Penis (tissue), 1 donor: Measurements from ENCODE around the gene HSPA13.

GRCh38 chr21:5065171-5065866 is 5456.1 kb upstream of the TPTE start:
- PRO-cap: no peak

GRCh38 chr21:5104614-5105026 is 5416.8 kb upstream of the TPTE start:
- PRO-cap: no peak

- PRO-cap: no peak
These were observed 4410.0 kb upstream of the TPTE start for GRCh38 chr21:6111362-6111764.

- PRO-cap: no peak
These were observed 1529.9 kb upstream of the TPTE start for GRCh38 chr21:8991358-8991936.

GRCh38 chr21:8991937-8992922 is 1529.2 kb upstream of the TPTE start:
- PRO-cap: no peak

- PRO-cap: no peak
These were observed 1523.4 kb upstream of the TPTE start for GRCh38 chr21:8997873-8998540.

DNA sequence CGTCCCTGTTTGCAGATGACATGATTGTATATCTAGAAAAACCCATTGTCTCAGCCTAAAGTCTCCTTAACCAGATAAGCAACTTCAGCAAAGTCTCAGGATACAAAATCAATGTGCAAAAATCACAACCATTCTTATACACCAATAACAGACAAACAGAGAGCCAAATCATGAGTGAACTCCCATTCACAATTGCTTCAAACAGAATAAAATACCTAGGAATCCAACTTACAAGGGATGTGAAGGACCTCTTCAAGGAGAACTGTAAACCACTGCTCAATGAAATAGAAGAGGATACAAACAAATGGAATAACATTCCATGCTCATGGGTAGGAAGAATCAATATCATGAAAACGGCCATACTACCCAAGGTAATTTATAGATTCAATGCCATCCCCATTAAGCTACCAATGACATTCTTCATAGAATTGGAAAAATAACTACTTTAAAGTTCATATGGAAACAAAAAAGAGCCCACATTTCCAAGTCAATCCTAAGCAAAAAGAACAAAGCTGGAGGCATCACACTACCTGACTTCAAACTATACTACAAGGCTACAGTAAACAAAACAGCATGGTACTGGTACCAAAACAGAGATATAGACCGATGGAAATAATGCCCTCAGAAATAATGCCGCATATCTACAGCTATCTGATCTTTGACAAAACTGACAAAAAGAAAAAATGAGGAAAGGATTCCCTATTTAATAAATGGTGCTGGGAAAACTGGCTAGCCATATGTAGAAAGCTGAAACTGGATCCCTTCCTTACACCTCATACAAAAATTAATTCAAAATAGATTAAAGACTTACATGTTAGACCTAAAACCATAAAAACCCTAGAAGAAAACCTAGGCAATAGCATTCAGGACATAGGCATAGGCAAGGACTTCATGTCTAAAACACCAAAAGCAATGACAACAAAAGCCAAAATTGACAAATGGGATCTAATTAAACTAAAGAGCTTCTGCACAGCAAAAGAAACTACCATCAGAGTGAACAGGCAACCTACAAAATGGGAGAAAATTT is 1520.8 kb upstream of the TPTE start:
- PRO-cap: no peak

DNA sequence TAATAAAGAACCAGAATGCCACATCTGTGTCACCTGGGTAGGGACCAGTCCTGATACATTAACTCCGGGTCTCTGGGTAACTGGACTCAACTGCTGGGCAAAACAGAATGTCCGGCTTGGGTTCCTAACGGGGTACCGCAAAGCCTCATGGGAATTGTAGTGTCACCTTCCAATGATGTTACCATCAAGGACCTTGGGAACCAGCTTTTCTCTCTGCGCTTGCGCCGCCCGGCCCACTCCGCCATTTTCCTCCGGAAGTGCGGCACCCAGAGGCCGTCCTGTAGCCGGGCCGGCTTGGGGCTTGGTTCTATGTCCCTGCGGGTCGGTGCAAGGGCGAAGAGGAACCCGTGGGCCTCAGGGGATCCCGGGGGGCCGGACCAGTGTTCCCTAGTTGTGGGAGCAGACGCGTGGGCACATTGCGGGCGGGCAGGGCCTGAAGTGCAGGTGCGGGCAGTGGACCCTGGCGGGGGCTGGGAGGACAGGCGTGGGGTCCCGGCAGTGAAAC is 1196.6 kb upstream of the TPTE start:
- PRO-cap: no peak

DNA sequence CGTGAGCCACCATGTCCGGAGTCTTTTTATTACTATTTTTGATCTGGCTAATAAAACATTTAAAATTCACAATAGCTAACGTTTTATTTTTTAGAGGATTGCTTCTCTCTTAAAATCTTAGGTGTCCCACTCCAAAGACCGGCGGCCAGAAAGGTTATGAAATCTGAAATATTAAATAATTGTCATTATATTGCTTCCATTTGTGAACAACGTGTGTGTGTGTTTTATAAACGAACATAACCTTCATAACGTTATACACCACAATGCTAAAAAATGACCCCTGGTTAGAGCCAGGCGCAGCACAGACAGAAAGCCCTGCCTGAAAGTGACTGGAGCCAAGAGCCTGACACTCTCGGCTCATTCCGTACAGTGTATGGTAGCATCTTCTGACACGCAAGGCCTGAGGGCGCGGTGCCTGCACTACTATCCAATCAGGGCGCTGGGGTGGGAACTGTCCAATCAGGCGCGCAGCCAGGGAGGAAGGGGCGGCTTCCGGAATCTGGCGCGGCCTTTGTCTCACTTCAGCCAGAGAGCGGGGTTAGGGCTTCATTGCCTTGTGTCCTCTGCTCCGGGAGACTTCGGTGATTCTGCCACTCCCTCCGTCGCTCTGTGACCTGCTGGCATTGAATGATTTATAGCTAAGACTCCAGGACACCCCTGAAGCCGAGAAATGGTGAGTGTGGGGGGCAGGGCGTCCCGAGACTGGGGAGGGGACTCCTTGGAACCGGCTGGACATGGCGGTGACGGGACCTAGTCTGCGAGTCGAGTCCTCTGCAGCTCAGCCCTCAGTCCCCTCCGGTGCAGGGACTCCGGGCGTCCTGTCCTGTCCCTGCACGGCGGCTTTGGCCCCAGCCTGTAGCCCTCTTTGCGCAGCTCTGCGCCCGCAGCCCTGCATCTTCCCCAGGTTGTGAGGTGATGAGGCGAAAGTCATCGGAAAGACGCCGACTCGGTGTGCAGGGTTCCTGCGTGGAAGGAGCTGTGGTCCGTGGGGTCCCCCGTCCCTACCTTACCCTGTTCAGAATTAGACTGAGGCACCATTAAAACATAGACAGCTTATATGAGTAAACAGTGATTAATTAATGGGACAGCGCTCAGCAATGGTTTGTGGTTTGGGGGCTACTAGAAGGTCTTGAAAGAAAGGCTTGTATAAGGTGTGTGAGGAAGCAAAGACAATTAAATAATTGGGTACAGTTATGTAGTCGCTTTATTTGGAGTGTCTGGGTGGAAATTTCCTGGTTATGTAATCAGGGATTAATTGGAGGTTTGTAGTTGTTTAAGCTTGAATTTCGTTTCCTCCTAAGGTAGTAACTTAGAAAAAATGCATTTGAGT is 183.4 kb downstream of the LIPI start:
- PRO-cap: bidirectional peak, plus-strand start at position 519 of the sequence, minus-strand start at position 348 of the sequence

DNA sequence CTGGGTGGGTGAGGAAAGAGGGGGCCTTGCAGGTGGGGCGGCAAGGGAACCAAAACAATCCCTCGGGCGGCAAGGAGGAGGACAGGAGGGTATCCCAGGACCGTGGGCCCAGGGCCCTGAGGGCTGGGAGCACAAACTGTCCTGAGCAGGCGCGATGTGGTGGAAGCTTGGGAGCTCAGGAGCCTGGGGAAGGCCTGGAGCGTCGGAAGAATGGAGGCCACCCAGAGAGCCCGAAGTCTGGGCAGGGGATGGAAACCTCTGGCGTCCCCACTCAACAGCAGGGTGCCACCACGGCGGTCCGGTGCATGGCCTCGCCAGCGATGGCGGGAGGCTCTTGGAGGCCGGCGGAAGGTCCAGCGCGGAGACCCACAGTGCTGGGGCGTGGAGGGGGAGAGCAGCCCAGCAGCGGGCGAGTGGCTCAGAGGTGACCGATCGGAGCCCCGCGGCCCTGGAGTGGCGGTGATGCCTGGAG is 140.4 kb downstream of the LIPI start:
- PRO-cap: no peak

DNA sequence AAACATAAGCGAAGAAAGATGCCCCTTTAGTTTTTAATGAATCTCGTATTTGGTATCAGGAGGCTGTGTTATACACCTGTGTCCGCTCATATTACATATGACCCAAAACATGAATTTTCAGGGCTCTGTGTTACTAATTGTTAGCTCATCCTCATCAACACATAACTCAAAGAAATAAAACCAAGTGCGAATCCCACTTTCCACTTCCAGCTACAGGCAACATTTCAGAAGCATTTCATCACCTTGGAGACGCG is 654 bp downstream of the HSPA13 start:
- PRO-cap: no peak

DNA sequence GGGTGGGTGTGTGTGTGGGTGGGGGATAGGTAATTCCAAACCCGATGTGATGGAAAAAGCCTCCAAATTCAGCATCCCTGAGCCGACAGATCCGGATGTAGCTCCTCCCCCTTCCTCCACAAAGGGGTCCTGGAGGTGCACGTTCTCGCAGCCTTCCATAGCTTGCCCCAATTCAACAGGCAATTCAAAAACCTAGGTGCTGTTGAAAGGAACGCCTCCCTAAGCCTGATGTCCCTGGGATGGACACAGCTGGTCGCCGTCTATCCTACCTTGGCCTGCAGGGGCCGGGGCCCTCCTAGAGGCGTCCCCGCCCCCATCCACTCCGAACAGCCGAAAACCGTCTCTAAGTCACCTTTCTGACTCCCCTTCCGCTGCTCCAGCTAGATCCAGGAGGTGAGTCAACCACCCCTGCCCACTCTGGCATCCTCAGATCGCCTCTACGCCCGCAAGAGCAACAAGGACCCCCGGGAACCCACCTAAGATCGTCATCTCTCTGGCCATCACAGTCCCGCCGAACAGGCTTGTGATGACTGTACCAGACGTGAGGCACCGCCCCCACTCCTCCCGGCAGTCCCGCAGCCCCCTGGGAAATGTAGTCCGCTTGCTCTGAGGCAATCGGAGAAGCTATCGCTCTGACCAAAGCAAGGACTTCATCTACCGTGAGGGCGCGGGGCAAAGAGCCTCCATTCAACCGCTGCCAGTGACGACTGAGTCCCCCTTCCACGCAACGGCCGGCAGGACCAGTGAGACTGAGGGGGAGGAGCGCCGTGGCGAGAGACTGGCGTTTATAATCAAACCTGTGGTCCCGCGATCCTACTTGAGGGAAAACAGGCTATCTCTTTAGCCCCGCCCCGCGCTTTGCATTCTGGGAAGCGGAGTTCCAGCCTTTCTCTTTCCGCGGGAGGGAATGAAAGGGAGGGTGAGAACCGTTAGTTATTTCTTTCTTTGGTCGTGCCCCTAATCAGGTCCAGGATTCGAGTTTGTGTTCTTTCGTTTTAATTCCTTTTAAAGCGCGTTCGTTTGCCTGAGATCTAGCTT is at the start of gene HSPA13:
HSPA13 (minus strand) TSS at position 528 of the 1,038 bp plus-strand sequence.
- PRO-cap: unidirectional peak, plus-strand start at position 121 of the sequence; bidirectional peak, plus-strand start at position 890 of the sequence, minus-strand start at position 517 of the sequence

DNA sequence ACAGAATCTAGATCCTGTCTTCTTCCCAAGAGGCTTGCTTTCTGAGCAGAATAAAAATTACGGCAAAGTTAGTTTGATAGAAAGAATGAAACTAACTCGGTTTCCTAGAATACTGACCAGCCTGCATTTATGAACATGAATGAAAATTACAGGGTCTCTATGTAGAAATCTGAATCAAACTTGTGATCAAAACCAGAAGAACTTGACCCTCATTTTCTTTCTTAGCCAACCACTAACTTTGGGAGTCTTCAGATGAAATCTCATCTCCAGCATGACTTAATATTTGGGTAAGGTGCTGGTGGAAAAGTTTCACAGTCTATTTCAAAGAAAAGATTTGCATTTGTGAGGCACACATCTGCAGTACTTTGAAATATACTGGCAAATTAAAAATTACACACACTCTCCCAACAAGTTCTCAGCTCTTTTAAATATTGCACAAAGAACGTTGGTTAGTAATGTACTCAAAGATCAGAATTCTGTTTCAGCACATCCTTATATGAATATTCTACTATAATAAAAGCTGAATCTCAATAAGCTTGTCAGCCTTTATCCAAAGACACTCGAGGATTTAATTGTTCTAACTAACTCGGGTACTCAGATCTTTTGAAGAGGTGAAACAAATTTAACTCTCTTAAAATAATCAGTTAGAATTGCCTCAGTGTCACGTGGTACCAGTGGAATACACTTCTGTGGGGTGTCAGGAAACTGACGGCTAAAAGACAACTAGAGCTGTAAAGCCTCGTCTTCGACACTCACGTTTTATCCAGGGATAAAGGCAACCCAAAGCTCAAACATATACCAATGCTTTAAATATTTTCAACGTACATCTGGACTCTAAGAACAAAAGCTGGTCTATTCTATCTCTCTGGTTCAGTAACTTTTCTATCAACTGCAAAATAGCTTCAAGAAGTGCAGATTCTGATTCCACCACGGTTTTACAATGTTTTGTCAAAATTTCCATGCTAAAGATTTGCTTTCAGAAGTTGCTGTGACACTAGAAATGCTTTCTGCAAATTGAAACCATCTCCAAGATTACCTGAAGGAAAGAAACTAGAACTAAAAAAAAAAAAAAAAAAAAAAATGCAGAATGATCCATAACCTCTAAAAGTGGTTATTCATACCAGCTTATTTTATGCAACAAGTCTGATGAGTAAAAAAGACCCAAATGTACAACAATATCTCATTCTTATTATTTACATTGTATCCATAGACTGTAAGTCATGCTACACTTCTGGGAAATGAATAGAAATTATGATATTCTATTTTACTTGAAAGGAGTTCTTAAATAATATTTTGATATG is 19.0 kb downstream of the SAMSN1 start:
- PRO-cap: no peak

DNA sequence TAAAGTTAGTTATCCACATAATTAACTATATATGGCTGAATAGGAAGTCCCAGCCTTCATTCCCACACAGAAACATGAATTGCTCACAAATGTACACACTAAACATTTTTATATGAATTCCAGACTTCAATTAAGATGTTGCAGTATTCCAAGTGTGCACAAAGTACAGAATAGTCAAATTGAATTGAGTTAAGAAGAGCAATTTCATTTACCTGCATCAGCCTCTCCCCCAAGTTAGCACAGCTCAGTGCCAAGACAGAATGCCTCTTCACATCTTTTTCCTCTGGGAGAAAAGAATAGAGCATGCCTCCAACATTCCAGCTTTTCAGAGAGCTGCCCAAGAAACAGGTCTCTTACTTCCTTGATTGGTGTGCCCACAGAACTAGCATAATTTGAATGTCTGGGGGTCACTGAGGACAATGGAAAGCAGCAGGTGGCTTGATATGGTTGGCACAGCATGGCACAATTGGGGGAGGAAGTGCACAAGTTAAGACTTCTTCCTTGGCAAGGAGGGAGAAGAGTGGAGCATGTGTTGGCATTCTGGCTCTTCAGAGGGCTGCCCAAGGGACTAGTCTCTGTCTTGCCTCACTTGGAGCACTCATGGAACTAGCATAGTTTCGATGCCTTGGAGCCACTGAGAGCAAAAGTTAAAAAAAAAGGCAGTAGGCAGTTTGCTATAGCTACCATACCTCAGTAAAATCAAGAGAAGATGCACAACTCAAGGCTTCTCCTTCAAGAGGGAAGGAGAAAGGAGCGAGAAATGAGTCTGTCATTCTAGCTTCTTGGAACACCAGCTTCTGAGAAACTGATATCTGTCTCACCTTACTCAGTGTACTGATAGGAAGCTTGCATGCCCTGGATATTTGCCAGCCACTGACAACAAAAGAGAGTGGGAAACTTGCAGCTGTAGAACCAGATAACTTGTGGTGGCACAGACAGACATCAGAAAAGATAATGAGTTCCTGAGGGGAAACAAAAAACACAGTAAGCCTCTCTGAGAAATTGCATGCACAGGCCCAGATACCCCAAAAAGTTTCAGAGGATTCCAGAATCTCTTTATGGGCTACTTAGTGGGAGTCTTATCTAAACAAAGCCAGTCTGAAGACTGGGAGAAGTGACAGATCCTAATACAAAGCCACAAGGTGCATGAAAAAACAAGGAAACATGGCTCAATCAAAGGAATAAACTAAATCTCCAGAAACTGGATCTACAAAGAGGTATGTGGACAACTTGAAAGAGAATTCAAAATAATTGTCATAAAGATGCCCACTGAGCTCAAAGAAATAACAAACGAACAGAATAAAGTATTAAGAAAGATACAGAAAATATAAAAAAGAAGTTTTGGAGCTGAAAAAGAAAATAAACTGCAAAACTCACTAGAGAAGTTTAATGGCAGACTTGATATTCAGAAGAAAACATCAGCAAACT is 207.5 kb upstream of the SAMSN1 start:
- PRO-cap: no peak

DNA sequence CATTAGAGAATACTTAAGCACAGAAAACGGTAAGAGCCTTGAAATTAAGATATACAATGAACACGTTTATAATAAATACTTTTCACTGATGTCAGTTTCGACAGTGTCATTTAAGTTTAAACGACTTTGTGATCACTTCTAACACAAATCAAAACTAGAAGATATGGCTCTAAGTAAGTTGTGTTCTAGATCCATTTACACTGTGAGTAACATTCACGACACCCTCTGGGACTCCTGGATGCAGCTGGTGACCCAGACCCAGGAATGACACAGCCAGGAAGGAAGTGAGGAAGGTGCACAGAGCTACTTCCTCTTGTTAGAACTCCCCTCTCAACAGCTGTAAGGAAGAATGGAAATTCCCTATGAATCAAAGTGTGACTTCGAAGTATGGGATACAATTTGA is 185.5 kb downstream of the NRIP1 start:
- PRO-cap: no peak

GRCh38 chr21:15027761-15028636 is 36.8 kb downstream of the NRIP1 start:
- PRO-cap: no peak

- PRO-cap: no peak
These were observed 13.8 kb downstream of the NRIP1 start for GRCh38 chr21:15050943-15051457.

- PRO-cap: no peak
These were observed 12.1 kb downstream of the NRIP1 start for GRCh38 chr21:15052438-15053450.

DNA sequence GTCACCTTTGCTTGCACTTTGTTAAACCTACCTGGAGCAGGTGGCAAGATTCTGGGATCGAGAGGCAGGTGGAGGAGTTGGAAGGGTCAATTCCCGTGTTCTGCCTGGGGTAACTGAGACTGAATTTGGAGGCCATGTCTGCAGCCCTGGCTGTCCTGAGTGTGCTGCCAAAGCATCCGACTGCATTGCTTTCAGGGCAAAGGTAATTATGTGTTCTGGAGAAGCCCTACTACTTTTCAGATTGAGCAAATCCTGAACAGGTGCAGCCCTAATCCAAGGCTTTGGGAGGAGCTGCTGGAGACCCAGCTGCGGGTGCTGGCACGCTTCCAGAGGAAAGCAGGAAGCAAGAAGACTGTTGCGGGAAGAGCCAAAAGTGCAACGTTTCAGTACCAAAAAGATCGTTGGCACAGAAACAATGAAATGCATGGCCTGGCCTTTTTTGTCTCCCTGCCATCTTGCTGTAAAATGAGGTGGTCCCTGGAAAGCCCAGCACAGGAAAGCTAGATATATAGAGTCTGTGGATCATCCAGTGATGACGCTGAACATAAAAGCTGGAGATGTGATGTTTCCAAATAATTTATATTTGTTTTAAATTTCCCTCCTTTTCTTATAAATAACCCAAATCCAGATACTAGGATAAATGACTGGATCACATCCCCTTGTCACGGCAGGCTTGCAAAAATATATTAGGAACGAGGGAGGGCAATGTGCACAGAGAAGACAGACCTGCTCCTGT is 73.8 kb upstream of the NRIP1 start:
- PRO-cap: no peak

DNA sequence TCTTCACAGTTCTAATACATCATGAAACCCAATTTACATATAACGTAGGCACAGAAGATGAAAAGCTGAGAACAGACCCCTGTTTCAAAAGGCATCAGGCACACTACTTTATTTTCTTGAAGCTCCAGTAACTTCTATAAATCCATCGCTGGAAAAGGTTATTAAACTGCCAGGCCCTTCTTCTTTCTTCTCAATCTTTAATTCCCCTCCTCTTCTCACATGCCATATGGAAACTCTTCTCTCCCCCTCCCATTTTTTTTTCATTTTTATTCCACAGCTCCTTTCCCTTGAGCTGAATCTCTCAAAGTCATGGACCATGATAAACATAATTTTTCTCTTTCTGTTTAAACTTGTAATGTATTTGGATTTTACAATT is 86.2 kb upstream of the NRIP1 start:
- PRO-cap: no peak